Temporal lobe (tissue), 2 donors: ENCODE results near the gene ZBTB9.

DNA sequence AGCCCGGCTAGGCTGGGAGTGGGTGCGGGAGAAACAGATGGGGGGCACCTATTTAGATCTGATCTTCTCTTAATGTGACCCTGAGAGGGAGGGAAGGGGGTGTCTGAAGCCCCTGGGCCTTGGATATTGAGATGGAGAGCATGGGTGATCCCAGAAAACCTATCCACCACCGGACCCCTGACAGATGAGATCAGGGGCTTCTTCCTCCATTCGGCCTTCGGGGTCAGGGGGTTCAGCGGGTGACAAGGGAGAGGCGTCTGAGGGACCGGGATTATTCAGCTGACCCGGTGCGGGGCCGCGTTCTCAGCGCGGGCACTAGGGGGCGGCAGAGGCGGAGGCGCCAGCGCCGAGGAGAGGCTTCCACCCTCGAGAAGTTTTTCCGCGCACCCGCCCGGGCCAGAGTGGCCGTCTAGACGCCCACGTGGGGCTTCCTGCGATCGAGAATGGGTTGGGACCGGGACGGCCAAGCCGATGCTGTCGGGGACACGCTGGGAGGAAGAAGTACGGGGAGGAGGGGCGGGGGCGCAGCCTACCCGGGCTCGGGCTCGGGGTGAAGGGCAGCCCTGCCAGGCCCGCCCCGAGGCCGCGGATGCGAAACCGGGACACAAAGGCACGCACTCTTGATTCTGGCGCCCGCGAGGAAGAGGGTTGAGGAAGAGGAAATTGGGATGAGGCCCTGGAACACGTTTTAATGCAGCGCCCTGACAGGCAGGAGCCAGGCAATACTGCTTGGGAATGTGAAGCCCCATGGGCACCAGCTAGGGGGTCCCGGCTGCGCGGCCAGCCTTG lies 30.8 kb downstream of the COL11A2 start:
- RAMPAGE, long total RNA: no peak

DNA sequence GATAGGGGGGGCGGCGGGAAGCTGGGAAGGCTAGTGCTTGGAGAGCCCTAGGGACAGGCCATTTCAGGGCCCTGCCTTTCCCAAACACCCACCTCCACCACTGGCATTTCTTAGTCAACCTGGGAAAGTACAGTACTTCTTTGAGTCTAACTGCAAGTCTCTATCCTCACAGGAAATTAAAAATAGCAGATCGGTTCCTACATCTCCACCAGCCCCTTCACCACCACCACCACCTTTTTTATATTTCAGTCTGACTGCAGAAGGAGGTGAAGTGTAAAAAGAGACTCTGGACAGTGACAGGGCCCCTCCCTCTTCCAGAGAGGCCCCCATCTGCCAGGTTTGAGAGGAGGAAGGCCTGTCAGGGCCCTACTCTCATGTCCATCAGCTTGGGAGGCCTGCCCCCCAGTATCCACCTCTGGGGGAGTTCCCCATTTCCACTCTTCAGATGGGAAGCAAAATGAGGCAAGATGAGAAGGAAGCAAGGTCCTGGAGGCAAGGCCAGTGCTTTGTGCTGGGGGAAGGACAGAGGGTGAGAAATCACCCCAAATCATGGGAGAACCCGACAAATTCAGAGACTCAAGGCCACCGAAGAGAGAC lies 1.7 kb upstream of the COL11A2 start:
- RAMPAGE, long total RNA: no peak

DNA sequence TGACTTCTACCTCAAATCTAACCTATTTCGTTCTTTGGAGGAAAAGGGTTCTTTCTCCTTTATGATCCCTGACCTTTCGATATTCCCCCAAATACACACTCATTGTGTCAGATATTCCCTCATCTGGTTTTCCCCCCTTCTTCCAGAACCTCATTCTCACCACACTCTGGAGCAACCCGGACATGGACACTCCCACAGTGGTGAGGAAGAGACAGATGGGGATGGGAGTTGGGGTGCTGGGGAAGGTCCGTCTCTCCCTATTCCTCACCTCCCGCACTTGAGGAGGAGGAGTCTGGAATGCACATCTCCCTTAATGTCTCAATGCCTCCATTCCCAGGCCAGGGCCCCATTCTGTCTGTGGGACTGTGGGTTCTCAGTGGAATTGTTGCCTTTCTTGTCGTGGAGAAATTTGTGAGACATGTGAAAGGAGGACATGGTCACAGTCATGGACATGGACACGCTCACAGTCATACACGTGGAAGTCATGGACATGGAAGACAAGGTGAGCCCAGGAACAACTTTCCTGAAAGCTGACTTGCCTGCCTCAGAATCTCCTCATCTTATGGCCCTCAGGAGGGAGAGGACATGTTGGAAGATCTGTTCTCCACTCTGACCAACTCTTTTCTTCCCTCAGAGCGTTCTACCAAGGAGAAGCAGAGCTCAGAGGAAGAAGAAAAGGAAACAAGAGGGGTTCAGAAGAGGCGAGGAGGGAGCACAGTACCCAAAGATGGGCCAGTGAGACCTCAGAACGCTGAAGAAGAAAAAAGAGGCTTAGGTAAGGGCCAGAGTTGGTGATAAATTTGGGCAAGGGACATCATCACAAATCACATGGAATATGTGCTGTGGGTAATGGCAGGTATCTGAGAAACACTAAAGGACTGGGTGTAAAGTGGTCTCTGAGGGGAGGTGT lies 1.5 kb downstream of the SLC39A7 start:
- RAMPAGE, long total RNA: no peak

GRCh38 chr6:33248335-33248863 lies 23.3 kb downstream of the VPS52 start:
- RAMPAGE, long total RNA: no peak

GRCh38 chr6:33279599-33280022 lies 2.7 kb downstream of the B3GALT4 start:
- RAMPAGE, long total RNA: no peak

- RAMPAGE, long total RNA: no peak
These were observed 6.5 kb upstream of the RGL2 start for GRCh38 chr6:33304901-33305988.

- RAMPAGE, long total RNA: no peak
These were observed 2.4 kb downstream of the DAXX start for GRCh38 chr6:33319981-33321111.

GRCh38 chr6:33454028-33454915 lies at the start of gene ZBTB9:
TSS of gene ZBTB9 (plus strand) at chr6:33454576.
- RAMPAGE, long total RNA: no peak

- RAMPAGE, long total RNA: no peak
These were observed 47.1 kb downstream of the BAK1 start for GRCh38 chr6:33533046-33533391.

- RAMPAGE, long total RNA: no peak
These were observed 10.0 kb upstream of the BAK1 start for GRCh38 chr6:33589904-33590644.

GRCh38 chr6:33716830-33717800 lies 5.6 kb upstream of the UQCC2 start:
- RAMPAGE, long total RNA: no peak

GRCh38 chr6:33734210-33734520 lies 12.5 kb downstream of the IP6K3 start:
- RAMPAGE, long total RNA: no peak

DNA sequence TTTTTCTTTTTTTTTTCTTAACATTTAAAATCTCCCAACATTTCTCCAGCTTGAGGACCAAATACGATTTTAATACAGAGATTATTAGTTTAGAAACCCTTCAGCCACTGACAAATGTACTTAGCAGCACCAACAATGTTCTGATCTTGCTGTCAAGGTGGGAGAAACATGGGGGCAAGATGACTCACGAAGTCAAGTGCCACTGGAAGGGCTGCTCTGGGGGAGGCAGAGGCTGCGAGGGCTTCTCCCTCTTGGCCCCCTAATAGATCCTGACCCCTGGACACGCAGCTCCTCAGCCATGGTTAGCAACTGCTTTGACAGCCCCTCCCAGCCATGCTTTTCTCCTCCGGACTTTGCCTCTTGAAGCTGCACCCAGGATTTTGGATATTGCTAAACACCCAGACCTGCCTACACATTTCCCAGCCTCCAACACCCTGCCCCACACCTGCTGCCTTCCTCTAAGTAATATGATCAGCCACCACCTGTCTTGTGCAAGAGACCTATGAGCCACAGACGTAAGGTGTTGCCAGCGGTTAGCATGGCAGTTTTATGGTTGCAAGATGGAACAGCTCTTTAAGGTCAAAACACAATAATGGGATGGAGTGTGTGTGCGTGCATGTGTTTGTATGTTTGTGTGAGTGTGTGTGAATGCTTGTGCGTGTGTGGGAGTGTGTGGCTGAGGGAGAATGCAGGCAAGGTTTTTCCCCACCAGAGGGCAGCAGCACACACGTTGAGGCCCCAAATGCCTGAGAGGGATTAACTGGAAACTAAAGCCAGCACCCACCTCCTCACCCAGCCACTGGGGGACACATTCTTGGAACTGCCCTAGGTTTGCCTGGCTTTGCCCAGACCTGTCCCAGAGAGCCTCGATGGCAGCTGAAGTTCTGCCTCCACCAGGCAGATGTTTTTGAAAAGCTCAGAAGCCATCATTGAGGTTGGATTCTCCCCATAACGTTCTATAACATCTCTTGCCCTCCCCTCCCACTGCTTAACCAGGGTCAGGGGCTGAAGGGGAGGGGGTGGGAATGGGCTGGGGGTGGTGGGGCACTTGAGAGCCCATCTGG lies 2.5 kb downstream of the IP6K3 start:
- RAMPAGE, long total RNA: no peak

DNA sequence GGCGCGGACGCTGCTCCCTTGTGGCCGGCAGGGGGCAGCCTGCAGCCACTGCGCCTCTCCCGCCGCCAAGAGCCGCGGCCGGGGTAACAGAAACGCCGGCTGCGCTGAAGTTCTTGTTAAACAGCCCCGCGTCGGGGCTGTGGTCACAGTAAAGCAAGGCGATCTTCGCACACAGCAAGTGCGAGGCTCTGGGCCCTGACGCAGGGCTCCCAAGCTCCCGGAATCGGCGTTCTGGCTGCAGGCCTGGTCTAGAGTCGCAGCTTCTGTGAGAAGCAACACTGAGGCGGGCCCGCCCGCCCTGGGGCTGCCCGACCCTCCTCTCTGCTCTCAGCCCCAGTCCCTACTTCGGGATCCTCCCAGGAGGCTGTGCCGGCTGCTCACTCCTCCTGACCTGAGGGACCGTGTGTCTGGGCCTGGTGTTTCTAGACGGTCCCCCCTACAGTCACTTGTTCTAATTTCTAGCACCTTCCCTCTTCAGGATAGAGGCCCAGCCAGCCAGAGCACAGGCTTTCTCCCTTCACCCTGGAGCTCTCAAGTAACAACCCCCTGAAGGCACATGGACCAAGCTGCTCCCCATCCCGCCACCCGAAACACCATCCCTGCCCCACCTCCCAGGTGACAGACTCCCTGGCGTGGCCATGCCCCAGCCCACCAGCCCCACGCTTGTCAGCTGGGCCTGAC lies 17.1 kb downstream of the LEMD2 start:
- RAMPAGE, long total RNA: no peak

DNA sequence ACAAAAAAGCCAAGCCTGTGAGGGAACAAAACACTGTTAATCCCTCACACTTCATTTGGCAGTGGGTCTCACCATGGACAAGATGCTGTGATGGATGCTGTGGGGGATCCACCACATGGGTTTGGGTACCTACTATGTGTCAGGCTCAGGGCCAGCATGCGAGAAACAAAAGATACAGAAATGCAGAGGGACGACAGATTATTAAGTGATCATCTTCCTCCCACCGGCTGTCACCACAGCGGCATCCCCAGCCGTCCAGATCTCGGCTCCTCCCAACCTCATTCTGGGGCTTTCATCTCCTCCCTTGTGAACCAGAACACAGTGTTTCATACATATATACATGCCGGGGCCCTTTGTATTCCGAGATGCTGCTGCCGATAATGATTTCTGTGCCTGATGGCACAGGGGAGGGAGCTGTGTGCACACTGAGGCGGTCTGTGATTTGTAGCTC lies 11.7 kb downstream of the LEMD2 start:
- RAMPAGE, long total RNA: no peak

DNA sequence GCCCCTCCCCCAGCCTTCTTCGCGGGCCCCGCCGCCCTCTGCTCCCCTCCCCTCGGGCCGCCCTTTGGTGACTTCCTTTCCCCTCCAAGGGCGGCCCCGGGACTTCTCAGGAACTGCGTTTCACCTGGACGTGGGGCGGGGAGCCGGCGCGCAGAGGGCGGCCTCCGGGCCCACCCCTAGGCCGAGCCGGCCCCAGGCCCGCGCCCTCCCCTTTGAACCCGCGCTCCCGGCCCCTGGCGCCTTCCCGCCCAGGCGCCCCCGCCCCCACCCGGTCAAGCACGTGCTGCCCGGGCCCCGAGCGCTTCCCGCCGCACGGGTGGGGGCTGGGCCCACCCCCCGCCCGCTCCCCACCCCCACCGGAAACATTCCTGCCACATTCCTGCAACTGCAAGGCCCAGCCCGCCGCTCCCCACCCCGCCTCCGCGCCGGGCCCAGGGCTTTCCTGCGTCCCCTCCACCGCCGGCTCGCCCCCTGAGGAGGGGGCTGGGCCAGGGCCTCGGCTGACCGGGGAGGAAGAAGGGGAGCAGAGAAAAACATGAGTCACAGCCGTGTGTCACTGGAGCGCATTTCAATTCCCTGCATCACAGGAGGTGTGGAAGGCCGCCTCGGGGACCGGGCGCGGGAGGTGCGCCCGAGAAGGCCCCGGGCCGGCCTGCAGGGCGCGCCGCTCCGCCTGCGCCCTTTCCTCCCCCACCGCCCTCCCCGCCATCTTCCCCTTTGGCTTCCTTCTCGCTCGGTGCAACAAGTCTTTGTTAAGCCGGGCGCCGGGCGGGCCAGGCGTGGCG lies 1.2 kb upstream of the HMGA1 start:
- RAMPAGE, long total RNA: no peak

DNA sequence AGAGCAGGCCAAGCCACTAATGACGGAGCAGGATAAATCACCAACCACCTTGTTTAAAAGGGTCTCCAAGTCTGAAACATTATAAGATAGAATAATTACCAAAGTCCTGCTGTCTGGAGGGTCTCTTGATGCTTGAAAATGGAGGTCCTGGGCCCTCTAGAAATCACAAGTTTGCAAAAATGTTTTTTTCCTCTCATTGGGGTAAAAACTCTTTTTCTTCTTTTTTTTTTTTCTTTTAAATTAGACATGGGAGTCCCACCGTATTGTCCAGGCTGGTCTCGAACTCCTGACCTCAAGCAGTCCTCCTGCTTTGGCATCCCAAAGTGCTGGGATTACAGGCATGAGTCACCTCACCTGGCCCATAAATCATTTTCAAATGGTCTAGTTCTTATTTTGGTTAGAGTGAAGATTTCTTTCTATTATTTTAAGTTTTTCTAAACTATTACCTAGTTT lies 2.4 kb downstream of the HMGA1 start:
- RAMPAGE, long total RNA: no peak

- RAMPAGE, long total RNA: no peak
These were observed 5.7 kb downstream of the SMIM29 start for GRCh38 chr6:34242865-34243690.

- RAMPAGE, long total RNA: no peak
These were observed 24.6 kb upstream of the SMIM29 start for GRCh38 chr6:34273263-34273859.

GRCh38 chr6:34277761-34278587 lies 29.2 kb upstream of the SMIM29 start:
- RAMPAGE, long total RNA: no peak